ENCODE data around the genes CYP3A5 and MBLAC1.

DNA sequence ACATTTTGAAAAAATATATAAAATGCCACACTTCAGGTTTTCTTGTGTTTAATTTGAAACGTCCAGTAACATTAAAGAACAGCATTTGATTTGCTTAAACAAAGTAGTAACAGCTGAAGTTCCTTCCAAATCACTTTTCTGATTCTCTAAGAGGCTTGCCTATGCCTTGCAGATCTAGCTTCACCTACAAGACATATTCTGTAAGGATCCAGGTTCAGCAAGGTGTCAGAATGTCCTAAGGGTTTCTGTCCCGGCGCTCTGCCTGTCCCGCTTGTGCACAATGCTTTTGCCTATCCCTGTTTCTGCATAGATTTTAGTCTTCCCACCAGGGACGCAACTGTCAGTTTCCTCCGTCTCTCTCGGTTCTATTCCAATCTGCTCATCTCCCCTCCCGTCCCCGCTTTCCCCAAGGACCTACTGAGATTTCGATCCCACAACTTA, 704 bp upstream of the ZNF655 start:
- PRO-cap = no peak

DNA sequence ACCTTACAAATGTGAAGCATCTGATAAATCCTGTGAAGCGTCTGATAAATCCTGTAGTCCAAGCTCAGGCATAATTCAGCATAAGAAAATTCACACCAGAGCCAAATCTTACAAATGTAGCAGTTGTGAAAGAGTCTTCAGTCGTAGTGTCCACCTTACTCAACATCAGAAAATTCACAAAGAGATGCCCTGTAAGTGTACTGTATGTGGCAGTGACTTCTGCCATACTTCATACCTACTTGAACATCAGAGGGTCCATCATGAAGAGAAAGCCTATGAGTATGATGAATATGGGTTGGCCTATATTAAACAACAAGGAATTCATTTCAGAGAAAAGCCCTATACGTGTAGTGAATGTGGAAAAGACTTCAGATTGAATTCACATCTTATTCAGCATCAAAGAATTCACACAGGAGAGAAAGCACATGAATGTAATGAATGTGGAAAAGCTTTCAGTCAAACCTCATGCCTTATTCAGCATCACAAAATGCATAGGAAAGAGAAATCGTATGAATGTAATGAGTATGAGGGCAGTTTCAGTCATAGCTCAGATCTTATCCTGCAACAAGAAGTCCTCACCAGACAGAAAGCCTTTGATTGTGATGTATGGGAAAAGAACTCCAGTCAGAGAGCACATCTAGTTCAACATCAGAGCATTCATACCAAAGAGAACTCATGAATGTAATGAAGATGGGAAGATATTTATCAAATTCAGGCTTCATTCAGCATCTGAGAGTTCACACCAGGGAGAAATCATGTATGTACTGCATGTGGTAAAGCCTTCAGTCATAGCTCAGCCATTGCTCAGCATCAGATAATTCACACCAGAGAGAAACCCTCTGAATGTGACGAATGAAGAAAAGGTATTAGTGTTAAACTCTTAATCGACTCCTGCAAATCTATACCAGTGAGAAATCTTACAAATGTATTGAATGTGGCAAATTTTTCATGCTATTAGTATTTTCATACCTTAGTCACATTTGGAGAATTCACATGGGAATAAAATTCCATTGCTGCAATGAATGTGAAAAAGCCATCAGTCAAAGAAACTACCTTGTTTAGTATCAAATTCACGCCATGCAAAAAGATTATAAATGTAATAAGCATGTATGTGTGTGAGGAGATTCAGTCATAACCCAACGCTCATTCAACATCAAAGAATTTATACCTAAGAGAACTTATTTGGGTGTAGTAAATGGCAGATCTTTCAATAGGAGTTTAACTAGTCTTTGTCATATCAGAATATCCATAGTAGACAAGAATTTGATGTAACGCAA, 14.9 kb downstream of the ZNF655 start:
- PRO-cap = no peak

- PRO-cap = no peak
These were observed 9.1 kb downstream of the ZSCAN25 start for GRCh38 chr7:99625729-99626453.

DNA sequence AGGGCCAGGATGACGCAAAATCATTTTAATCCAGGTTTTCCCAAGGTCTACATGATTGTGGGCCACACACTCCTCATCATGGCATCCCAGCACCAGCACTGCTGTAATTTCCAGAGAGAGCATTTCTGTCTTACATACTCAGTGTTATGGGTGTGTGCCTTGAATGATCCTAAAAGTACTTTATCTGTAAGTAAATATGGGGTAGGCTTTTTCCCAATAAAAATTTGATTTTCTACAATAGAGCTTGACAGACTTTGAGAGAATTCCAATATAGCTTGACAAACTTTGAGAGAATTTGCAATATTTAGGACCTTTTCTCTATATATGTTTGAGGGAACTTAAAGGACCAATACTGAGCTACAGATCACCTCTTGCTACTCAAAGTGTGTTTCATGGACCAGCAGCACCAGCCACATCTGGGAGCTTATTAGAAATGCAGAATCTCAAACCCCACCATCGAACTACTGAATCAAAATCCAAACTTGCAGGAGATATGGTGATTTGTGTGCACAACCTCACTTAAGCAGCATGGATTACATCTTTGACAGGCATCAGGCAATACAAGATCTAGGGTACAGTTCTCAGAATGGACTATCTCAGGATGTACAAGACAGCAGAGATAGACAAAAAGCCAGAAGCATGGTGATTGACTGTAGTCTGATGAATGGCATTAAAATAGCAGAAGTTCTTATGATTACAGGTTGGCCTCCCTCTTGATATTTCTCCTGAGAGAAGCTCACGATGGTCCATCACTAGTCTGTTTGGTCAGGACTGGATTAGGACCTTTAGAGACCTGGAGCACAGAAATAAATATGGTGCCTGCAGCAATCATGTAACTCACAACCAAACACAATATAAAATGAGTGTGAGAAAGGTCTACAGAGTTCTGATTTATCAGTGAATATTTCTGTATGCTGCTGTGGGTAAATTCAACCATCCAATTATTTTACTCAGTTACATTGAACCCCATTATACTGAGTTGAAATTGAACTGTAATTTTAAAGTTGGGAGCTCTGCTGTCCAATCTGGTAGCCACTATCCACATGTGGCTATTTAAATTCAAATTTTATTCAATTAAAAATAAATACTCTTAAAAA, 18.6 kb downstream of the CYP3A5 start:
- PRO-cap = no peak

GRCh38 chr7:99671567-99672122, 8.2 kb downstream of the CYP3A5 start:
- PRO-cap = no peak

DNA sequence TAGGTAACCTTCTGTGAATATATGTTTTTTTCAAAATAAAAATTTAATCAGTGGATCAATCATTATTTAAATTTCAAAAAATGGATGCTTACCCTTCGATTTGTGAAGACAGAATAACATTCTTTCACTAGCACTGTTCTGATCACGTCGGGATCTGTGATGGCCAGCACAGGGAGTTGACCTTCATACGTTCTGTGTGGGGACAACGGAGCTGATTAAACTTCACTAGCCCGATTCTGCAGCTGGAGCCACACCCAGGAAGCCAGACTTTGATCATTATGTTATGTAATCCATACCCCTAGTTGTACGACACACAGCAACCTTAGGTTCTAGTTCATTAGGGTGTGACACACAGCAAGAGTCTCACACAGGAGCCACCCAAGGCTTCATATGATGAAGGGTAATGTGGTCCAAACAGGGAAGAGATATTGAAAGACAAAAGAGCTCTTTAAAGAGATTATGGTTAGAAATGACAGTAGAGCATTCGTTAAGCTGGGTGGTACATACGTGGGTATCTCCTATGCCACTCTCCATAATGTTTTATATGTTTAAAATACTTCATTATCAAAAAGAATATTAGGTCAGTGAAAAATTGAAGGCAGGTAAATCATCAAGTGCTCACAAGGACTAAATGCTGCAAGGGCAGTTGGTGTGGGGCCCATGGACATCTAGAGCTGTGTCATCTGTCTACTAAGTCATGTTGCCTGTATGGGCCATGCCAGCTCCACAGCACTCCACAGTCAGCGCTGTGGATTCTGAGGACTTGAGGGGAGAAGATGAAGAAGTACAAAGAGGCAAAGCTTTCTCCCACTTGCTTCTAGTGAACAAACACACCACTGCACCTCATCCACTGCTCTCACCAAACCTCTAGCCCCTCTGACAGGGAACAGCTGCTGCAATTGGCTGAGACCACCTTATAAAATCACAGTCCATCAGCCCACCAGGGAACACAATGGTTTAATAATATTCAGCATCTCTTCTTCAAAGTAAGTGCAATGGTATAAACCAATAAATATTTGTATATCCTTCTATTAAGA, 7.0 kb downstream of the CYP3A5 start:
- PRO-cap = no peak

GRCh38 chr7:99679806-99680228, at the start of gene CYP3A5:
TSS of gene CYP3A5 (minus strand) at chr7:99679996.
- PRO-cap = no peak

- PRO-cap = no peak
These were observed 21.2 kb downstream of the CYP3A4 start for GRCh38 chr7:99762501-99763464.

GRCh38 chr7:99891694-99892873, 15.3 kb upstream of the OR2AE1 start:
- PRO-cap = no peak

DNA sequence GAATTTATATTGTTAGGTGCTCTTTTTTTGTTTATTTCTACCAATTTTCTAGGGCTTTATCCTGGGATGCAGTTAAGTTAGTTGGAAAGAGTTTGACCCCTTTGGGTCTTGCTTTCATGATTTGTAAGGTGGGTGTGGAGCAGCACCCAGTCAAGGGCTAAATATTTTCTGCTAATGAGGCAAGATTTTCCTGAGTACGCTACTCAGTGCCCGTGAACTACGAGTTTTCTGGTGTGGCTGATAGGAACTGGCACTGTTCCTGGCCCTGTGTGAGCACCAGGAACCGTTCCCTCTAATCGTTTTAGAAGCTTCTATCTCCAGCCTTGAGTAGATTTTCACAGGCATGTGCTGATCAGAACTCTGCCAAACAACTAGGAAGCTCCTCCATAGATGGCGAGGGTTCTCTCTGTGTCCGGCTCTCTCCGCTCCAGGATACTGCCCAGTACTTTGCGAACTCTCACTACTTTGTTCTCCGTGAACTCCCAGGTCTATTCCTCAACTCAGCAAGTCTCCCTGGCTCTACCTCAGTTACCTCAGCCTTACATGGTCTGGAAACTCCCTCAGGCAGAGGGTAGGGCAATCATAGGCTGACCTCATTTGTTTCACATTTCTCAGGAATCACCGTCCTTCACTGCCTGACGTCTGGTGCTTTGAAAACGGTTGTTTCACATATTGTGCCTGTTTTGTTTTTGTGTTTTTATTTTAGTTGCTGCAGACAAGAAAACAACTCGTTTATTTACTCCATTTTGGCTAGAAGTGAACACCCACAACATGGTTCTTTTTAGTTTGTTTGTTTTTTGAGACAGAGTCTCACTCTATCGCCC, 17.7 kb downstream of the TRIM4 start:
- PRO-cap = no peak

- PRO-cap = no peak
These were observed 7.3 kb downstream of the ZKSCAN1 start for GRCh38 chr7:100022714-100023019.

DNA sequence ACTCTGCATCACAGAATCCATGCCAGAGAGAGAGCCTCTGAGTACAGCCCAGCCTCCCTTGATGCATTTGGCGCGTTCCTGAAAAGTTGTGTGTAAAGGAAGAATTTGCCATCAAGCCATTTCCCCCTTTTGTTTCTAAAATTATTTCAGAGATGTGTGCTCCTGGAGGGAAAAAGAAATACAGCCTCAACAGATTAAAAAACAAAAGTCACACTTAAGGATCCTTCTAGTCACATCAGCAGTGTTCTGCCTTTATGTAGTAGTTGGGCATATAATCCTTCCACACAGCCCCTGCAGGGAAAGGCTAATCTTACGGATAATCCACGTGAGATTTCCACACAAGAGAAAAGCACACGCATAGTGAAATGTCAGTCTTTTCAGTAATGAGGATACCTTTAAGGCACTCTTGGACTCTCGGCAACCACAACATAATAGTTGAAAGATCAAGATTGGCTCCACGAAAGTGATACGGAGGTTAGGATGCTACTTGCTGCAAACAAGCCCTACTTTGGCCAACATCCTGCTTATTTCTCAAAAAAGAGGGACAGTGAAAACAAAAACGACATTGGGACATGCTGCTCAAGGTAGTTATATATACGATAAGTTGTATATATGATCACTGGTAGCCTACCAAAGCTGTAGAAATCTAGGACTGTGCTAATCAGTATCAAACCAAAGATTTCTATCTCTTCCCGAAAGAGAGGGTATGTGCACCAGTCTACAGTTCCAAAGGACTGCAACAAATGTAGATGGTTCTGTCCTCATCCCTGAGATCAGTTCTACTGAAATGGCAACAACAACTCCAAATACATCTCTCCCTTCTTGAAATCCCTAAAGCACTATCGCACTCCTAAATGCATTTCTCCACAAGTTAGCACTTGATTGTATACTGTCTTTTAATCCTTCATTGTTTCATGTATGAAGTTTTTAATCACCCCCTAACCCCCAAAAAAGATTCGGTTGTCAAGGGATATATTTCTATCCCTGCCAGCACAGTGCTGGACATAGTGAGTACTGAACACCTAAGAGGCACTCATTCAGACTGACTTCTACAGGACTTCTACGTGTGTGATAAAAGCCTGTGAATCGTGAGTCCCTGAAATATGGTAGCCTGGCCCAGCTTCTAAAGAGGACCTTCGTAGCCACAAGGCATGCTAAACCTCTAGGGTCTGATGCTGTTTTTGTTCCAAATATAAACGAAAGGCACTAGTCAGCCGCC, 15.1 kb upstream of the ZSCAN21 start:
- PRO-cap = no peak

DNA sequence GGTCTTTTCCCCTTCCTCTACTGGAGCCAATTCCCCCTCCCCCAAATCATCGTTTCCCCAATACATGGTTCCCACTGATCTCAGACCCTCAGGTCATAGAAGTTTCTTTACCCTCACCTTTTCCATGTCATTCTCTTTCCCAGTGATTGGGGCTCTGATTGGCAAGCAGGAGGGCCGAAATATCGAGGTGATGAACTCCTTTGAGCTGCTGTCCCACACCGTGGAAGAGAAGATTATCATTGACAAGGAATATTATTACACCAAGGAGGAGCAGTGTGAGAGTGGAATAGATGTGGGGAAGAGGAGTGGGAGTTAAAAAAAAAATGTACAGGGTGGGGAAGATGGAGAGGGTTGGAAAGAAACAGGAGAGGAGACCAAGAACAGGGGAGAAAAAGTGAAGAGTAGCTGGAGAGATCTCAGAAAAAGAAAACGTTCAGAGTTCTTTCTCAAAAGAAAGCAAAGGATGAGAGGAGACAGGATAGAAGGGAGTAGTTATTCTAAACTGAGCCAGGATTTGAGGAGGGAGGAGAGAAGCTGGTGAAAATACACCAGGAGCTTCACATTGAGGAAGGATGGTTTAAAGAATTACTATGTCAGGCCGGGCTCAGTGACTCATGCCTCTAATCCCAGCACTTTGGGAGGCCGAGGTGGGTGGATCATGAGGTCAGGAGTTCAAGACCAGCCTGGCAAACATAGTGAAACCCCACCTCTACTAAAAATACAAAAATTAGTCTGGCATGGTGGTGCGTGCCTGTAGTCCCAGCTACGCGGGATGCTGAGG, 893 bp downstream of the COPS6 start:
- PRO-cap = no peak

- PRO-cap = no peak
These were observed 3.3 kb downstream of the COPS6 start for GRCh38 chr7:100091818-100092714.

- PRO-cap = unidirectional peak, plus-strand start at chr7:100126697; bidirectional peak, plus-strand start at chr7:100126973, minus-strand start at chr7:100126962; bidirectional peak, plus-strand start at chr7:100127290, minus-strand start at chr7:100127165
These were observed at the start of gene MBLAC1 for GRCh38 chr7:100126274-100127341. TSS of gene MBLAC1 (plus strand) at chr7:100126967.

GRCh38 chr7:100192336-100192861, 14.7 kb downstream of the STAG3 start:
- PRO-cap = no peak

- PRO-cap = no peak
These were observed 13.2 kb upstream of the PILRB start for GRCh38 chr7:100344497-100345274.

DNA sequence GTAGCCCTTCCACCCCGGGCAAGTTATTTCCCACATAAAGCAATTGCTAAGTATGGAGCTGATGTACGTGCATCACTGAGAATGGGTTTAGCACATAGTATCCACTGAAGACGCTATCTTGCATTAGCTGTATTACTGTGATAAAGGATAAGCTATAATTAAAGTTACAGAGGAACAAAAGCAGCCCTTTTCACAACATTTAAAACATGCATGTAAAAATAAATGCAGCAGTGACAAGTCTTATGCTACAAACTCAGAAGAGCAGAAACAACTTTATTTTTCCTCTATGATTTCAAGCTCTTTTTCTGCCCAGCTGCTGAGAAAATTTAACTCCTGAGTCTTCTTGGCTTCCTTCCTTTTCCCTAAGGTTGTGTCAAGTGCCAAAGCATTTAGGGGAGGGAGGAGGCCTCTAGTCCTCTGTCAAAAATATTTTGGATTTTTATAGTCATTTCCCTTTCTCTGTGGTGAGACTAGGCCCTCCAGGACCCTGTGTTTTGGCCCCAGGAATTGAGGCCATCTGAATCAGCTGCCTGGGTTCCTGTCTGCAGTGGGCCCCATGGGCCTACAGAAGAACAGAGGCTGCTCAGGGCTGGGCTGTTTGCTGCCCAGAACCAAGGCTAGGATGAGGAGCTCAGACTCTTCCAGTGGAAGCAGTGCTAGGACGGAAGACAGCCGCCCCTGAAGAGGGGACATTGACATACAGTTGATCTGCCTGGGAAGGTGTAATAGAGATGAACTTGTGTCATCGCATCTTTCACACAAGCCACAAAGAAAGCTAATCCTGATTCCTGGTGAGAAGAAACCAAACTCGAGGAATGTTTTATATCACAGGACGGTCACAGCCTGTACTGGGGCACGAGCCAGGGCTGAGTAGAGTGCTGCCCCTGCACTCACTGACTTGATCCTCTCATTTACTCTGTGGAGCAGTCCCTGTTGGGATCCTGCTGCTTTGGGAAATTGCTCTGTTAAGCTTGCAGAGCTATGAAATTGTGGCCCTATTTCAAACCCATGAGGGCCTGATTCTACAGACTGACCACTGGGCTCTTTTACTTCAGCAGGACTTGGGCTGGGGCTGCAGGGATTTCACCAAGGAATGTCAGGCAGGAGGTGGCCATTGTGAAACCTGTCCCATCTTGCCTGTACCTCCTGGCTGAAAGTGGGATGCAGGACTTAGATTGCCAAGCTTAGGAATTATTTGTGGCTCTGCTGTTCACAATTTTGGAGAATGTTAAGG, 10.8 kb upstream of the PILRB start:
- PRO-cap = no peak

- PRO-cap = no peak
These were observed 5.7 kb upstream of the PILRB start for GRCh38 chr7:100352168-100352721.

- PRO-cap = bidirectional peak, plus-strand start at chr7:100366366, minus-strand start at chr7:100366370
These were observed 7.0 kb upstream of the PILRA start for GRCh38 chr7:100366249-100366755.